Skeletal muscle satellite cell (primary cell): ENCODE results near the gene NCMAP.

DNA sequence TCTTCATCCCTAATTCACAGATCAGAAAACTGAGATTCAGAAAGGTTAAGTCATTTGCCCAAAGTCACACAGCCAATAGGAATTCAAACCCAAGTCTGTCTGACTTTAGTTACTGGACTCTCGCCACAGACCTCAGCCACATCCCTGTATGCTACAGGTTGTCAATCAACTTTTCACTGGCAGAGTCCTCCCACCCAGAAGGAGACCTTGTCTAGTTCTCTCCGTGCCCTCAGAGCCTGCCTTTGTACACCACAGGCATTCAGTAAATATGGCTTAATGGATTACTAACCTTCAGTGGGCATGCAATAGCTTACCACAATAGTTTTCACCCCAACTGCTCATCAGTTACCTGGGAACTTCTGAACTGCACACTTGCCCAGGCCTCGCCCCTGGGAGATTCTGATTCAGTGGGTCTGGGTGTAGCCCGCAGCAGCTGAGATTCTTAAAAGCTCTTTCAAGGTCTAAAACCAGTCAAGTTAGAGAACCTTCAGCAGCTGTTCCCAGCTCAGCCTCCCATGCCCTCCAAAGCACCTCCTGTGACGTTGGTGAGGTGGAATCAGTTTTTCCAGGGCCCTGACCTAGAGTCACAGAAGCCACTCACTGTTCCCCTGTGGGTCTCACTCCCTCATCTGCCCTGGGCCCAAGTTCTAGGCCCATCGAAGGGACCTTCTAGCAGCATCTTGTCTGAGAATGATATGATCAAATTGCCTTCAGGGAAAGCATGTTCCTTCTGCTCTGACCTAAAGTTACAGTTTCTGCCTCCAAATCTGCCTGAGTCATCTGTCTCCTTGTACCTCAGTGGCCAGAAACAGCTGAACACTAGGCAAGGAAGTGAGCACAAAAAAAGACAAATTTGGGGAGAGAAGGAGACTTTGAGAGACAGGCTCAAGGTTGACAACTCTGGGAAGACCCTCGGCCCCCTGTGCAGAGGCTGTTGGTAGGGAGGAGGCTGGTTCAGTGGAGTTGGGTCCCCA, 10.8 kb downstream of the ASAP3 start:
- CAGE, long polyA plus RNA, result no peak

DNA sequence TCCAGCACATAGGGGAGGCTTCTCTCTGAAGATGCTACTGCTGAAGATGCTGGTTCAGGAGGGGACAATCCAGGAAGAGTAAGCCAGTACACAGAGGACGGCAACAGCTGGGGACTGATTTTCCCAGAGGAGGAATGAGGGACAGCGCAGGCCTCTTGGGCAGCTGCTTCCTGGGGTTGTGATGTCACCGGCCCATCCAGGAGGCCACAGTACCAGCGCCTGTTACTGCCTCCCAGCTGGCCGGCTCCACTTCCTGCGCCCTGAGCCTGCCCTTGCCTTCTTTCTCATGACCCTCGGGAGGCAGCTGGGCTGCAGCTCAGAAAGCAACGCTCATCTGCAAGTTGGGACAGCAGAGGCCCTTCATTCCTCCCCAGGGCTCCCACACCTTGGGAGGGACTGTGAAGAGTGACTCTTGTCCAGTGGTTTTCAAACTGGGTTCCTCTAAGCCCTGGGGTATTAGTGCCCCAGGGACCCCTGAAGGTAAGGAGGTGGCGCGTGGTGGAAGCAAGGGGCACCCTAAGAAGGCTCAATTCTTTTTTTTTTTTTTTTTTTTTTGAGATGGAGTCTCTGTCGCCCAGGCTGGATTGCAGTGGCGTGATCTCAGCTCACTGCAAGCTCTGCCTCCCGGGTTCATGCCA, 22.0 kb upstream of the ID3 start:
- CAGE, long polyA plus RNA, result no peak

GRCh38 chr1:23694163-23695039, 2.8 kb downstream of the RPL11 start:
- CAGE, long polyA plus RNA, result no peak

GRCh38 chr1:23697566-23698438, 6.2 kb downstream of the RPL11 start:
- CAGE, long polyA plus RNA, result no peak

GRCh38 chr1:23751115-23751845, 8.0 kb downstream of the ELOA start:
- CAGE, long polyA plus RNA, result no peak

- CAGE, long polyA plus RNA, result no peak
Observed at GRCh38 chr1:23960308-23961167, 910 bp downstream of the PNRC2 start.

GRCh38 chr1:24018566-24019424, 38.7 kb upstream of the SRSF10 start:
- CAGE, long polyA plus RNA, result no peak

DNA sequence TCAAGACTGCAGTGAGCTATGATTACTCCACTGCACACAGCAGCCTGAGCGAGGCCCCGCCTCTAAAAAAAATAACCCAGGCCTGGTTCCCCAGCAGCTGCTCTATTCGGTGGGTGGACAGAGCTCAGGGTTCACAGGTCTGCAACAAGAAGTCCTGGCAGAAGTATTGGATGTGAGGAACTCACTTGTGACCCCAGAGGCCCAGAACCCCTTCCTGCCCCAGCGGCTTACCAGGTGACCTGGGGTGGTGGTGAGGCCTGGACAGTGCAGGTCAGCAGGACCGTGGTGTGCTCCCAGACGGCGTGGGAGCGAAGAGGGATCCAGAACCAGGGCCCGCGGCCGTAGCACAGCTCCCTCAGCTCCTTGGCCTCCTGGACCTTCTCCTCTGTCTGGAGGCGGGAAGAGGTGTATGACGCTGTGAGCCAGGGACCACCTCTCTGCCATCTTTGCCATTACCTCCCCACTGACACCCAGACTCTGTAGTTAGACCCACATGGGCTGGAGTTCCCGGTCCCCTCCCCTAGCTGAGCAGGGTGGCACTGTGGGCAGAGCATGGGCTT, 6.2 kb downstream of the MYOM3 start:
- CAGE, long polyA plus RNA, result no peak

- CAGE, long polyA plus RNA, result no peak
Observed at GRCh38 chr1:24203289-24203785, 16.2 kb upstream of the IFNLR1 start.

GRCh38 chr1:24318194-24318619, 950 bp upstream of the GRHL3 start:
- CAGE, long polyA plus RNA, result no peak

DNA sequence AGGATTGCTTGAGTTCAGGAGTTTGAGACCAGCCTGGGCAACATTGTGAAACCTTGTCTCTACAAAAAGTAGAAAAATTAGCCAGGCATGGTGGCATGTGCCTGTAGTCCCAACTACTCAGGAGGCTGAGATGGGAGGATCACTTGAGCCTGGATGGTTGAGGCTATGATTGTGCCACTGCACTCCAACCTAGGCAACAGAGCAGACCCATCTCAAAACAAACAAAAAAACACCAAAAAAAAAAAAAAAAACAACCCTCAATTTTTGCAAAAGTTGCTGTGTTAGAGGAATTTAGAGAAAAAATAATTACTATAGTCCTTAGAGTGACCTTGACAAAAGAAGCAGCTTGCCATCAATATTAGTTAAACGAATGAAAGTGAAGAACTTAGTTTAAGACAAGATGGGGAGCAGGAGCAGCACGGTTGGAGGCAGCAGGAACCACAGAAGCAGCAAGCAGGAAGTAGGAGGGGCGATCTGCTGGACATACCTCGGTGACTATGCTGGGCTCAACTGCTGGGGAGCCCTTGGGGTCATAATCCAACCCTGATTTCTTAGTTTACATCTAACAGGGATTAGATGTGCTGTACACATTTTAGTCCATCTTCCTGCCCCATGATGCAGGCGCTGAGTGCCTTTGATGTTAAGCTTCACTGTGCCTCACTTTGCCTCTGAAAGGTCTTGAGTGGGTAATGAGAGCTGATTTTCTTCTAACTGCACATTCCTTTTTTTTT, 1.5 kb upstream of the RCAN3 start:
- CAGE, long polyA plus RNA, result no peak

DNA sequence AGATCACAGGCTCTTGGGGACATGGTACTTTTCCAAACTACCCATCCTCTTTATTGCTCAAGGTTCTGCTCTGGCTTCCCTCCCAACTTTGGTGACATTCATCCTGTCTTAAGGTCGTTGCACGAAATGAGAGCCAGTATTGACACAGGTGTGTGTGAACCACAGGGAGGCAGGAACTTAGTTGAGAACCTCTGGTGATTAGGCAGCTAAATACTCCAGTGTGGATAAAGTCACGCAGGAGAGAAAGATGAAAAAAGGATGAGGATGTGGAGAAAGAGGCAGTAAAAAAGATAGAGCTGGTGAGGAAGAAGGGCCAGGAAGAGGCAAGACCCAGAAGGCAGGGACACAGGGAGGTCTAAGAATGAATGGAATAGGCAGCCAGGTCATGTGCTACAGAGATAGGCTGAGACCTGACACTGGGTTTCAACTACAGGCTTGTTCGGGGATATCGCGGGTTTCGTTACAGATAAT, 5.6 kb downstream of the RCAN3 start:
- CAGE, long polyA plus RNA, result no peak

DNA sequence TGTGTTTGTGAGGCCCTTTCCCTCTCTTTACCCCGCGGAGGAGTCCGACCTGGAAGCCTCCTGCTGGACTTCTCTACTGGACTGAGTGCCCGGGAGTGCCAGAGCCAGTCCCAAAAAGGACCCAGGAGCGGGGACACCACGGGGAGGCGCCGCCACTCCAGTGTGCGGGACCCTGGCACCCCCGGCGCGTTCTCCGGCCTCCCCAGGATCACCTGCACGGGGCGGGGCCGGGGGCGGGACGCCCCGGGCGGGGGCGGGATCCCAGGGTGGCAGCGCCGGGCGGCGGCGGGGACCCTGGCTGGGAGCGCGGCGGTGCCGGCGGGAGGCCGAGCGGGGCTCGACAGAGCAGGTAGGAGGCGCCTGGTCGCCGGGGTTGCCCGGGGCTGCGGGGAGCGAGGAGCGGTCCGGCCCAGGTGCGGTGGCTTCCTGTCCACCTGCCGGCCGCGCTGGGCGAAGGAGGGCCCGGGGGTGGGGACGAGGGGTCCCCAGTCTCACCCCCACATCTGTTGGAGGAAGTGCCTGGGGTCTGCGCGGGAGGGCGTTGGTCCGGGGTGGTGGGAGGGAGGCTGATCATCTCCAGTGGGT, at the start of gene NCMAP:
Gene NCMAP (plus strand): TSS at position 267 of the 585 bp plus-strand sequence.
- CAGE, long polyA plus RNA, result no peak

GRCh38 chr1:24643447-24644337, 590 bp downstream of the SRRM1 start:
- CAGE, long polyA plus RNA, result no peak

- CAGE, long polyA plus RNA, result no peak
Observed at GRCh38 chr1:24805425-24805888, 60.2 kb downstream of the CLIC4 start.

DNA sequence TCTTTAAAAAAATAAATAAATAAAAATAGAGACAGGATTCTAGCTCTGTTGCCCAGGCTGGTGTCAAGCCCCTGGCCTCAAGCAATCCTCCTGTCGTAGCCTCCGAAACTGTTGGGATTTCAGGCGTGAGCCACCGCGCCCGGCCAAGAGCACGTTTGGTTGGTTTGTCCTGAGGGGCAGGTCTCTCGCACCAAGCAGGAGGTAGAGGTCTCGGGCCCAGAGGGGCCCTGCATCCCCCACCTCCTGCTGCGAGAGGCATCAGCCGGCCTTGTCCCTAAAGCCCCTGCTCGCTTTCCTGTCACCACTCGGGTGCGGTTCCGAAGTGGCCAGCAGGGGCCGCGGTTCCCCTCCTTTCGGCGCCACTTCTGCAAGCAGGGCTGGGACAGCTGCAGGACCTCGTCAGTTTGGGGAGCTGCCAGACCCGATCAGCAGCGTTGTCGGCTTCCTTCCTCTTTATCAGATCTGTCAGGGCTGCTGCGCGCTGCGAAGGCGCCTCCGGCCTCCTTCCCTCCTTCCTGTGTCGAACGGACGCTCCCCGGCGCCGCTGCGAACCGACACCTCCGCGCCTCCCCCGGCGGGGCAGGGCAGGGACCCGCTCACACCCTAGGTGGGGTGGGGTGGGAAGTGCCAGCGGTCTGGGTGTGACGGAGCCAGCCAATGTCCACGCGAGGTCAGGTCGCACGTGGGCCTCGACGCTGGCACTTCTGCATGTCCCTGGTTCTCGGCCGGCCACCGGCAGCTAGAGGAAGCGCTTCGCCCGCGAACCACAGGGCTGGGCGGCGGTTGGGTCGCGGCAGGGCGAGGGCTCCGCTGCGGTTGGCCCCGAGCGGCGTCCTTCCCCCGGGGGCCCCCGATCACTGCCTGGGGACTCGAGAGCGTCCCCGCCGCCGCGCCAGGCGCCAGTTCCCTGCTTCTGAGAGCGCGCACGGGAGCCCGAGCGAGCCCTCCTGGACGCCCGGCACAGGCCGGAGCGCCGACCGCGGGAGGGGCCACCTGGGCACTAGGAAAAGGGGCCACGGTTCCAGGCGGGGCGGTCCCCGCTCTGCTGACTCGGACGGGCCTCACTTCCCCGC, 82.0 kb downstream of the RUNX3 start:
- CAGE, long polyA plus RNA, result no peak

DNA sequence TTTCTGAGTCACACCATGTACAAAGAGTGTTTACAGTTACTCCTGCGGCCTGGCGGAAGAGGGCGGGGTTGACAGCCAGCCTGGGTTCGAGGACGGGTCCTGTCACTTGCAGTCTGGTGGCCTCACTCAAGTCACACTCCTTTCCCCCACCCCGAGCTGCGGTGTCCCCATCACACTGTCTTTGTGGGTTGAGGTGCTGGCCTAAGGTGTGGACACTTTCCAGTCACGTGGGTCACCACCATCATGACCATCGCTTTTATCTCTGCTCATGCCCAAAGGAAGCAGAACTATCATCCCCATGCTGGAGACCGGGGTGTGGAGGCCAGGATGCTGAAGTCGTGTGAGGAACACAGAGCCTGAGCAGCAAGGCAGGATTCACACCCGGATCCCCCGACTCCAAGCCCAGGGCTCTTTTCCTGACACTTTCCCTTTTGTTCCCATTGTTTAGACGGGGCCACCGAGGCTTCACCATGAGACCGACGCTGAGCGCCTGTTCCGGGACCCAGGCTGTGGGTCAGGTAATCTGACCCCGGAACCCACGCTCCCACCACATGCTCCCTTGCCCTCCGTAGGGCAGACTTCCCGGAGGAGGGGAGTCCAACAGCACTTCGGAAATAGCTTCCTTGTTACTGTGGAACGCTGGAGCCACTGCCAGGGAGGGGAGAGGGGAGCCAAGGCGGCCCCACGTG, 18.6 kb downstream of the RUNX3 start:
- CAGE, long polyA plus RNA, result no peak

- CAGE, long polyA plus RNA, result no peak
Observed at GRCh38 chr1:24915757-24916484, 14.2 kb downstream of the RUNX3 start.

DNA sequence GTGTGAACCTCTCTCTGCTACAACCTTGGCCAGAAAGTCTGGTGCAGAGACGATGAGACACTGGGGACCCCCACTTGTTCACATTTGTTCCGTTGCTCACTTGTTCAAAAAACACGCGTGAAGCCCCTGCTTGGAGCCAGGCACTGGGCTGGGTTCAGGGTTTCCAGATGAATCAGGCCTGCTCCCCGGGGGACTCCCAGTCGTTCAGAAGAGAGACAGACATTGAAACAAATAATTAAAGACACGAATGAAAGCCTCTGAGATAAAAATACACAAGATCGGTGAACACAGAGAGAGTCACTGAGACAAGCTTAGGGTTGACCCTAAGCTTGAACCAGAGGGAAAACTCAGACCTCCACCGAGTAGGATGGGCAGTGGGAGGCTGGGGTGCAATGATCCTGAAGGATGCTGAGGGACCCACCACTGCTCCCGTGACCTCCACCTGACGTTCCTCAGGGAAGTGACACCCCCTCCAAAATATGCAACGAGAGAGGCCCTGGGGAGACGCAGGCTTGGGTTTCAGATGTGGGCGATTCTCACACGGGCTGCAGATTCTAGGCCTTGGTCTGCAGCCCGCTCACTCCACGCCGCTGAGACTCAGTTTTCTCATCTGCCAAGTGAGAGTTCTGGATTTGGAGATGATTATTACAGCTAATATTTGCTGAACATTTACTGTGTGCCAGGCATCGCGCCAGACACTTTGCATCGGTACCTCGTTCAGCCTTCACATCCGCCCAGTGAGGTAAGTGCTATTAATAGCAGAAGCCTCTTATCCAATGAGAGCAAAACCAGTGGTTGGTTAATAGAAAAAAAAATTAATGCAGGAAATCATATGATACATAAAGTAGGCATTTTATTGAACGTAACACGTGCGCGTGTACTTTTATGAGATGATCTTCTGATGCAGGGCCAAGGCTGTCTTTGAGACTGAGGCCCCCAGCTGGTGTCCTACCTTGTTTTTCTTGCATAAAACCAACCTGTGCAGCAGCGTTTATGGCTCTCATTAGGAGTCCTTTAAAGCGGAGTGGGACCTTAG, 101.9 kb upstream of the RUNX3 start:
- CAGE, long polyA plus RNA, result no peak

DNA sequence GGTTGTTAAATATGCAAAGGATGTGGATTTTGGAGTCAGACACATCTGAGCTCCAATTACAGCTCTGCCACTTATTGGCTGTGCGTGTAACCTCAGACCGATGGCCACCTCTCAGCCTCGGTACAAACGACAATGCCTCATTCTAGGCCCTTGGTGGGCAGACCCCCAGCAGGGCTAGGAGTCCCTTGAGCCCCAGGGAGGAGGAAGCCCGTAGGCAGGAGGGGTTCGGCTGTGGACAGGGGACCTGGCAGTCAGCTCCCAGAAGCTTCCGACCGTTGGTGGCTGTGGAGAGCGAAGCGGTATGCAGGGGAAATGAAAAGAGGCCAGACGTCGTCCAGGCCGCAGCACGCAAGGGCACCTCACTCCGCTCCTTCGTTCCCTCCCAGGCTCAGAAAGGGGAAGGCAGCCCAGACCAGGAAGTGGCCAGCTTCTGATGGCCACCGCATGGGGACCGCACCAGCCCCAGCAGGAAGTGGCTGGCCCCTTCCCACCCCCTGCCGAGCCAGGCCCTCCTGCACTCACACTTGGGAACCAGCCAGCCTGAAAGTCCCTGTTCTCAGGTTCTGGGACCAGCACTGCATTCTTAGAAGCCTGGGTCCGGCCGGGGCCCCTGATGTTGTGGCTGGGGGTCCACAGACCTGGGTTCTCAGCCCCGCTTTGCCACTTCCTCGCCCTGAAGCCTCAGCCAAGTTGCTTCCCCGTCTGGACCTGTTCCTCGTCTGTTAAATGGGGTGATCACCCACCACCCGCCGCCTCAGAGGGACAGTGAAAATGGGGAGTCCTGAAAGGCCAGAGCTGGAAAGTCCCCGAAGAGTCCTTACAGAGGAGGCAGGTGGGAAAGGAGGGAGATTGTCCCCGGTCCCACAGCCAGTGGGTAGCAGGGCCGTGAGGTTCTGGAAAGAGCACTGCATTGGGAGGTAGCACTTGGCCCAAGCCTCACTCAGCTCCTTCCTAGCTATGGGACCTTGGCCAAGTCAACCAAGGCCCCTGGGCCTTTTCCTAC, 103.9 kb upstream of the RUNX3 start:
- CAGE, long polyA plus RNA, result no peak